Temporal lobe (tissue), 2 donors: ENCODE measurements around a stretch of chr9.

DNA sequence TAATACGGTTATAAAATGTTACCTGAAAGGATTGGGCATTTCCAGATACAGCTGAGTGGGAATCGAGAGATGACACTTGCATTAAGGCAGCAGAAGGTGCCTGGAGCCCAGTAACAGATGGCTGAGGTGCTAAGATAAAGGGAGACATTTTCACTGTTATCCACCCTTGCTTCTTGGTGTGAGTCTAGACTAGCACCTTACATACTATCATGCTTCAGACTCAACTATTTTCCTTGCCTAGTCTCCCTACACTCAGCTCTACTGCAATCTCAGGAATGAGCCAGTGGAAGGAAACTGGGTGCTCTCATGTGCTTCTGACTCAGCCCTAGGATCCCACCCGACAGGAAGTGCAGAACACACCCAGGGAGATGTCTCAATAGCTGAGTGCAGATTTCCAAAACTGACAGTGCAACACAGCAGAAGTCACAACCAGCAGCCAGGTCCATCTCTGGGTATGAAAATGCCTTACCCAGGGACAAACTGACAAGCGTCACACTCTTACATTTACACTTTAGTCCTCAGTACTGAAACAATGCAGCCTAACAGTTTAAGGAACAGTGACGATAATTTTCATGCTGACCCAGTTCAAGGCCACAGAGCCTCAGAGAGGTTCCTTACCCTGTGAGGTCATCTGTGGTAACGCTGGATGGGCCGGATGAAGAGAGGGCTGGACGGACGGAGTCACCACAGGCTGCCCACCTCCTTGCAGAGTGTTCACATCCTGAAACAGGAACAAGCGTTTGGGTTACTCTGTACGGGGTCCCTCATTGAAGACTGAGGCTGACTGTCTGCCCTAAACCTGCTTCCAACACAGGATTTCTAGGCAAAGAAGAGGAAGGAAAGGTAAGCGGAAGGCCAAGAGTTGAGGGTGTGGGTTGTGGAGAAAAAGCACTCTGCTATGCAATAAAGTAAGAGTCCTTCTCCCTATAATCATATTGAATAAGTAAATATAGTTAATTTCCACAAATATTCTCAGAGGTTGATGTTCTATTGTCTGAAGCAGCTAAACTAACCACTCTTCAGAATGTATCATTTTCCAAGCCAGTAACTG is 33.0 kb downstream of the FKBP15 start:
- RAMPAGE, long total RNA = no peak

- RAMPAGE, long total RNA = no peak
Observed at GRCh38 chr9:113221644-113222365, 461 bp downstream of the SLC31A1 start.

DNA sequence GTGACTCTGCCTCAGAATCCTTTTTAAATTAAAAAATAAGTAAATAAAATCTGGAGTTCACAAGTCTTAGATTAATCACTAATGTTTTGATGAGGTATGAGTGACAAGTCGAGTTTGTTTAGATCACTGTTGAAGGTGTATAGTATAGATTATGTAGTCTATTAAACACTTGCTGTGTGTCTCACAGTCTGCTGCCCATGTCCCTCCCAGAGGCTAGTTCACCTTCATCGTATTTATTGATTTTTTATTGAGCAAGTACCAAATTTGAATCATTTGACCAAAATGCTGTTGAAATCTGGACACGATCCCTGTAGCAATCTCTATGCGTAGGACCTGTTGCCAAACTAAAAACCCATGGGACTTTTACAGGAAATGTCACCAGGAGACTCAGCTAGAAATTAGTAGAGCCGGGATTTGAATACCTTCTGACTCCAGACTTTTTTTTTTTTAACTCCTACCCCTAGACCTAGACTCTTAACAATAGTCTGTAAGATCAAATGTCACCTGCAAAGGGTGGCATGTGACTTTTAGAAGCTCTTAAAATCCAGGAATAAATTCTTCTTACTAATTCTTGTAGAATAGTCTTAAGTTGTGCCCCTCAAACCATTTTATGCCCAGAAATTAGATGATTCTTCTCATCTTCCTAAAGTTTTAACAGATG is 17.5 kb downstream of the SLC31A1 start:
- RAMPAGE, long total RNA = no peak

- RAMPAGE, long total RNA = no peak
Observed at GRCh38 chr9:113481067-113481746, 17.7 kb downstream of the RGS3 start.

DNA sequence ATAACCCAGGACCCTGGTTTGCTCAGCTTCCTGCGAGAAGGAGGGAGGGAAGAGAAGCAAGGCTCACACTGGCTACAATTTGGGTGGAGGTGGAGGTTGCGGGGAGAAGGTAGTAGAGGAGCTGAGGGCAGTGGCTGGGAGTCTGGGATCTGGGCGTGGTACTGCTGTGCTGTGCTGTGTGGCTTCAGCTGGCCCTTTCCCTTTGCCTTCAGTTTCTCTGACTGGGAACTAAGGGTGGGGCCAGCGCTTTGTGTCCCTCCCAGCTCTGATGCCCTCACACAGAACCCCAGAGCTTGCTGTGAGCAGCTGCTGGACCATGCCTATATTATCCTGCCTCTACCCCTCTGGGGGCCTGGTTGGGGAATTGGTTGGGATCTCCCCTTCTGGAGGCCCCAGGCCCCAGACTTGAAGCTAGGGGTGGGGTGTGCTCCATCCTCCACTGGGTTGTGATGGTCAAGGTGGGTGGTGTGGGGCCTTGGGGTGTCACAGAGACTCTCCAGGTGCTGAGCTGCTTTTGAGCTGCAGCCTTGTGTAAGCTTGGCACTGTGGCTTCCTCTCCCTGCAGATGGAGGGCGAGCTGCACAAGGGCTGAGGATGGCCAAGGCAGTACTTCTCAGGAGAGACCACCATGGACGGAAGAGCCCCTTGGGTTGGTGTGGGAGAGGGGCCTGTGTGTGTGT is 61.1 kb downstream of the RGS3 start:
- RAMPAGE, long total RNA = no peak

DNA sequence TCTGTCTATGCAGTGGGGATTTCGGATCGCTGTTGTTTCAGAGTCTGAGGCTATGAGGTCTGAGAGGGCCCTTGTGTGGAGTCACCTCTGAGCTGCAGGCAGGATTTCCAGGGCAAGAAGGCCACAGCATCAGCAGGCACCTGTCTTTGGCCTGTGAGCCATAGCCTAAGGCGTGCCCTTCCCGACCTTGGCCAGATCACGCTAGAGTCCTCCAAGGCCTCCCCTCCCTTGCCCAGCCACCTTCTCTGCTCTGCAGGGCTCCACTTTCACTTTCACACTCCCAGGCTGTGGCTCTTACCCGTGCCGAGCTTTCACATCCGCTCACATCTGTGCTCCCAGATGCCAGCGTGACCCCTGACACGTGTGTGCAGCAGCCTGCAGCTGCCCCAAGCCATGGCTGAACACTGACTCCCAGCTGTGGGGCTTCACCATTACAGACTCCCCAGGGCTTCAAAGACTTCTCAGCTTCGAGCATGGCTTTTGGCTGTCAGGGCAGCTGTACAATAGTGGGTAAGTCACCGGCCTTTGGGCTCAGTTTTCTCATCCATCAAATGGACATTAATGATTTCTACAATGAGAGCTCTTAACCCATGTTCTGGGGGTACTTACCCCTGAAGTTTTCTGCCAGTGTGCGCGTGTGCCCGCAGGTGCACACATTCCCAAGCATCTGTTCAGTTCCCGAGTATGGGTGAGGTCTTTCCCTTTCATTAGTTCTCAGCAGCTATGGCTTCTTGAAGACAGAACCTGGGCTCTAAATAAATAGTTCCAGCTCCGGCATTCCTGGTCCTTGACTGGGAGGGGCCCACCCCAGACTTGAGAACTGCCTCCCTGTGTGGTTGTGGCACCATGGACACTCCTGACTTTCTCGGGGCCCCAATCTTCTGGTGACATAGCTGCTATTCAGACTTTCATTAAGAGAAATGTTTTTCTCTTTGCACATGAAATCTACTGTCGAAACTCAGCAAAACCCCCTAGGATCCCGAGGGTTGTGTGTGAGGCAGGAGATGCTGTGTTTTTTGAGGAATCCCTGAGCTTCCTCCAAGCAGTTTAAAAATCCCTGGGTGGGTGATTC is 118.5 kb downstream of the RGS3 start:
- RAMPAGE, long total RNA = no peak

- RAMPAGE, long total RNA = no peak
Observed at GRCh38 chr9:113597864-113598847, 134.6 kb downstream of the RGS3 start.

- RAMPAGE, long total RNA = no peak
Observed at GRCh38 chr9:113622794-113623510, 159.4 kb downstream of the RGS3 start.

DNA sequence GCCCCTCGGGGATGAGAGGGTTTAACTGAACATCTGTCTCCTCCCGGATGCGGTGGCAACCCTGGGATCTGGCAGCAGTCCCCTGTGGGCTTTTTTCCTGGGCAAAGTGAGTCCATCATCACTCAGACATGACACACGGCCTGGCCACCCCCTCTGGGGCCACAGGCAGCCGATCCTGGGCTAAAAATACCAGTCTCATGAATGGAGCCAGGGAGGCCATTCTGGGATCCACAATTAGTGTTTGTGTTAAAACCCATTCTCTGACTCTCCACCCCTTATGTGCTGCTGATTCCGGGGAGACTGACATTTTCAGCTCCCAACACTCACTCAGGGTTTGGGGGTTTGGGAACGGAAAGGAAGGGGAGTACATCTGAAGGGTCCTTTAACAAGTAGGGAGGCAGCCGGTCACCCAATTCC is 161.3 kb downstream of the RGS3 start:
- RAMPAGE, long total RNA = no peak

DNA sequence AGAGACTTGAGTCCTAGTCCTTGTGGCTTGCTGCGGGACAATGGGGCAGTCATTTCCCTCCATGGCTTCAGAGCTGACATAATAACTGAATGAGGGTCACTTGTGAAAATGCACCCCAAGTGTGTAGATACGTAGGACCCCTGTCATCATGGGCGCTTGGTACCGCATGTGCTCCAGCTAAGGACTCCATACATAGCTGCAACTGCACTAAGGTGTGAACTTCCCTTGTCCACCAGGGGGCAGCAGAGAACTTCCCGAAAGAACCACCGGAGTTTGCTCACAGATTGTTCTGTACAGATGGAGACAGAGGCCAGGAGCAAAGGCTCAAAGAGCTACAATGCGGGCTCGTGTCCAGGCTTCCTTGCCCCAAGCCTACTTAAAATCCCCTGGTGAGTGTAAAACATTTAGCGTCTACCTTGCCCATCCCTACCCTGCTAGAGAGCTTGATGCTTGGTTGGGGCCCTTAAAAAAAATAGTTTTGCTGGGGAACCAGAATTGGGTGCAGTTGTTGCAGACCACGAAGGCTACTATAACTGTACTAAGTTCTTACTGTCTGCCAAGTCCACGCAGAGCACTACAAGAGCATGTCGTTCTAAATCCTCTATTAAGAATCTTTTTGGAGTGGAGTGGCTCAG is 4.5 kb upstream of the AMBP start:
- RAMPAGE, long total RNA = no peak

DNA sequence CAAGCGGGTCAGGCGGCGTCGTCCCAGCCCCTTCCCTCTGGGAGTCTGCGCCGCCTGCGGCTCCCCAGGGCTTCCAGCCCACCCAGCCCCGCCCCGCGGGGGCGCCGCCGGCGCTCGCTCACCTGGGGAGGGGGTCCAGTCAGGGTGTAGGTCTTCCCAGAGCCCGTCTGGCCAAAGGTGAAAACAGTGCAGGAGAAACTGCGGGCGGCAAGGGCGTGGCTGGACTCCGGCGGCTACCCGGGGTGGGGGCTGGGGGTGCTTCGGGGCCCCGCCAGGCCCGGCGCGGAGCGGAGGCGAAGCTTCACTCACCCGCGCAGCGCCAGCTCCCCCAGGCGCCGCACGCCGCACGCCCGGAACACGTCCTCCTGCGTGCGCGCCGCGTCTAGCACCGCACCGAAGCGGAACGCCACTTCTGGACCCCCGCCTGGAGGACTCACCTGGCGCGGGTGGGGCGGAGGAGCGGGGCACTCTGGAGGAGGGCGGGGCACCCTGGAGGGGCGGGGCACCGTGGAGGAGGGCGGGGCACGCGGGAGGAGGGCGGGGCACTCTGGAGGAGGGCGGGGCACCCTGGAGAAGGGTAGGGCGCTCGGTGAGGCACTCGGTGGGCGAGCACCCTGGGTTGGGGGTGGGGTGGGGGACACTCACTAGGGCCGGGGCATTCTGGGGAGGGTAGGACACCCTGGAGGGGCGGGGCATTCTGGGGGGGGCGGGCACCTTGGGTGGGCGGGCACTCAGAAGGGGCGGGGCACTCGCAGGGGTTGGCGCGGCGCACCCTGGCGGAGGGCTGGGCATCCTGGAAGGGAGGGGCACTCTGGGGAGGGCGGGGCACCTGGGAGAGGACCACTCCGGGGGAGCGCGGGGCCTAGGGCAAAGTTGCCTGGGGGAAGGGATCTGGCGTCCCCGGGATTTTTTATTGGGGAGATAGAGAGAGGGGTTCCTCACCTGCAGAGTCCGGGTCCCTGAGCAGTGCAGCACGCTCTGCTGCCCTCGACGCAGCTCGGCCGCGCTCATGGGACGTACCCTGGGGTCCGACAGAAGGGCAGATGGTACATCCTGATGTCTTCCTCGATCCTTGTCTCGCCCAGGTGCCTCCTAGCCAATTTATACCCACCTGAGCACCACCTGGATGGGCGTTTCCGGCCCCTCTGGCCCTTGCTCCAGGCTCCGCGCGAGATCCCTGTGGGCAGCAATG is 703 bp downstream of the KIF12 start:
- RAMPAGE, long total RNA = no peak

- RAMPAGE, long total RNA = no peak
Observed at GRCh38 chr9:114317828-114318653, 4.9 kb upstream of the ORM1 start.

GRCh38 chr9:114344654-114345151 is 15.0 kb downstream of the ORM2 start:
- RAMPAGE, long total RNA = no peak

DNA sequence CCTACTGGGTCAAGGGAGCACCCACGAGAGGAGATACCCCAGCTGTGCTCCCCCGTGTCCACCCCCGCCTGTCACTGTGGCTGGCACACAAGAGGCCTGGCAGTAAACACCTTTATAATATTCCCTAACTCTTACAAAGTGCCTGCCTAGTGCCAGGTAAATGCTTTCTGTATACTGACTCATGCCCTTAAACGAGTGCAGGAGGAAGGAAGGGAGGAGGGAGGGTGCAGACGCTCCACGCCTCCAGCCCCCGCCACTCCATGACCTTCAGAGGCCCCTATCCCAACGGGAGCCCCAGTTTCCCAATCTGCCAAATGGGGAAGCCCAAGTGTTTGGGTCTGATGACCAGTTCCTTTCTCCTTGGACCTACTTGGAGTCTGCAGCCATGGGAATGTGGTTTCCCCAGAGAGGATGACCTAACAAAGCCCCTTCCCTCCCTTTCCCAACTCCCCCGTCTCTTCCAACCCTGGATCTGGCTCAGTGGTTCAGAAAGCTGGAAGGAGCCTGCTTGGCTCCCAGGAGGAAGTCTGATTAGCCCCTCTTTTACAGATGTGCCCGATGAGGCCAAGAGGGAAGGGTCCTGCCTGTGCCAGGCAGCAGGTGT is 15.3 kb downstream of the AKNA start:
- RAMPAGE, long total RNA = no peak

- RAMPAGE, long total RNA = no peak
Observed at GRCh38 chr9:114386228-114386996, 1.4 kb downstream of the AKNA start.

DNA sequence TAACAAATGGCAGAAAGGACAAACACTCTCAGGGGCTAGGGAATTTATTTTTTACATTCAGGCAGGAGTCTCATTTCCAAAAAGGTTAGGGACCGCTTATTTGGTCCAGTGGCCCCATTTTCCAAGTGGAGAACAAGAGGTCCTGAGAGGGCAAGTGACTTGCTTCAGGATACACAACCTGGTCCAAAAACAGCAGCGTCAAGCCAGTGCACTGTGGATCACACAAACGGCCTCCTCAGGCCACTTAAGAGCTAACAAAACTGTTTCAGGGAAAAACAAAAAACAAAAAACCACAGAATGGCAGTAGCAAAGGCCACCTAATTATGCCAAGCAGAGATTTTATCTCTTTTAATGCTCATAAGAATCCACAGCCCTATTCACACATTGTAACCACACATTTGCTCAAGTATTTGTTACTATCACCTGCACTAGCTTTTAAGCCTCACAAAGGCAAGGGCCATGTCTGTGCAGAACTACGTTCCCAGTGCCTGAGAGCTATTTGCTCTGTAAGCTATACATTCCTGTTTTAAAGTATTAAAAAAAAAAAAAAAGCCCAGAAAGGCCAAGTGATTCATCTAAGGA is 1.7 kb downstream of the WHRN start:
- RAMPAGE, long total RNA = no peak

DNA sequence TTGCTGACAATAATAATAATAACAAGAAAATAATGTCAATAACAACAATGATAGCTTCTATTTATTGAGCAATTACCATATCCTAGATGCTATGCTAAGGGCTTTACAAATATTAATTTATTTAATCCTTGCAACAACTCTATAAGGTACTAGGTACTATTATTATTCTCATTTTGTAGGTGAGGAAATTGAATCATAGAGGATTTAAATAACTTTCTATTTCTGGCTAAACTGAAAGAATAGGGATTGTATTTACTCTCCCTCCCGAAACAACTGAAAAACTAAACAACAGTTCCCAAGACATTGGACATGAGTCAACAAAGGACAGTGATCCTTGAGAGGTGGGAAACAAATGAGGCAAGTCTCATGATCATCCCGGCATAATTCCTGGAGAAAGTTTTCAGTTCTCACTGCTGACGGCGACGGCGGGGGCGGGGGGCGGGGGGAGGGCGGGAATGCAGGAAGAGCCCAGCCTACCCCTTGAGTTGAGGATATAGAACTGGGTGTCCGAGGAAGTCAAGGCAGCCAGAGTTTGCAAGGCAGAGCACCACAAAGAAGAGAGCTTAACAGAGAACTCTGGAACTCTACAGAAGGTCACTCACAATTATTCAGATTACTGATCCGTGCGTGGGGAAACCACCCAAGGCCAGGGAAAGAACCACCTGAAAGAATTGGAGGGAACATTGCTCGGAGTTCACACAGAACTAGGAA is 27.3 kb upstream of the WHRN start:
- RAMPAGE, long total RNA = no peak

DNA sequence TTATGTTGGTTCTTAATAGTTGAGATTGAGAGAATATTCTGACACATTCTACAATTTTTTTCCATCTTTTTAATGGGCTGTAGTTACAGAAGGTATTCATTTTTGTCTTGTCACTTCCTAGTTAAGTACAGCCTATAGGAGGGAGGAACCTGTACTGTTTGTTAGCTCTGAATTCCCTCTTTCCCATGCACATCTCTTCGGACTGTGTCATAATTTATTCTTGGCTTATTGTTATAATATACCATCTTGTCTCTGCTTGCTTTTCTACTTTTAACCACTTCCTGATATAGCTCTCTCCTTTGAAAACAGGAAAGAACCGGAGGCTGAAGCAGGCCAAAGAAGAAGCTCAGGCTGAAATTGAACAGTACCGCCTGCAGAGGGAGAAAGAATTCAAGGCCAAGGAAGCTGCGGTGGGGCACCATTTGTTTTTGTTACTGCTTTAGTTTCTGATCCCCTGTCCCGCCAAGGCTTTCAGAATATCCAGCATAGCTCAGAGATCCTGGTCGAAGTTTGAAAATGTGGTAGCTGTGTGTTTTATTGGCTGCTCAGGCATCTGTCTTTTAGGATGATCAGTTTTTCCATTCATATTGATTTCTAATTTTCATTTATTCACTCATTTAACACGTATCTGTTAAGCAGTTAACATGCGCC is 4.8 kb downstream of the ATP6V1G1 start:
- RAMPAGE, long total RNA = no peak

GRCh38 chr9:114600895-114601484 is 10.1 kb upstream of the TMEM268 start:
- RAMPAGE, long total RNA = no peak

GRCh38 chr9:114902542-114903493 is 27.6 kb downstream of the TNFSF8 start:
- RAMPAGE, long total RNA = no peak